GM06990 (cell line): Measurements from ENCODE around the gene CFAP90.

GRCh38 chr5:1800314-1800765 is 703 bp upstream of the MRPL36 start:
- RRBS: 4% methylated on average over 13 of the region's 21 CpGs

- RRBS: no CpG with 5 or more reads among the region's 6 CpGs
Measured at GRCh38 chr5:1954470-1955074, 71.8 kb upstream of the IRX4 start.

- RRBS: 80% methylated on average over 2 of the region's 23 CpGs
Measured at GRCh38 chr5:2111532-2111991, 228.8 kb upstream of the IRX4 start.

GRCh38 chr5:2129571-2130108 is 246.9 kb upstream of the IRX4 start:
- RRBS: 29% methylated on average over 3 of the region's 19 CpGs

DNA sequence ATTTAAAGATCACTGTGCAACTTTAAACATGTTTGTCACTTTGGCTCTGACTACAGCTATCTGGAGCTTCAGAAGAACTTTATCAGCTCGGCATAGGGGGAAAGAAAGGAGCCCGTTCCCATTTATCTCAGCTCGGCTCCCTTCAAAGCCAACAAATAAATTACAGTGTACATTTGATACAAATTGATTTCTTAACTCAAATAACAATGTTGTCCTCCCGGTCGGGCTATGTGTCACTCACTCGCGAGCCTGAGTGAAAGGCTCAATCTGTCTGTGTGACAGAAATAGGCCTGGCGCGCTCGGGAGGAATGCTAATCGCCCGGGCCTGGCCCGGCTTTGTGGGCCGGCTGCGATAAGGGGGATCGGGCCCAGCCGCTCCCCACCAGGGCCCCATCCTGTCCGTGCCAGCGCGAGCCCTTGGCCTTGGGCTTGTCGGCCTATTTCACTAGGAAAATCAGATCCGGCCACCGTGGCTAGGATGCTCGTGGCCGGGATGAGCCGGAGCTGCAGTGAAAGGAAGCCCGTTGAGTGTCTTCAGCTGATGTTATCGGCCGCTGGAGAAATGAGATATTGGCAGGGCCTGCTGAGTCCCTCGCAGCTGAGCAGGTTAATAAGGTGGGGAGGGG is 258.6 kb downstream of the IRX1 start:
- RRBS: 64% methylated on average over 9 of the region's 30 CpGs

DNA sequence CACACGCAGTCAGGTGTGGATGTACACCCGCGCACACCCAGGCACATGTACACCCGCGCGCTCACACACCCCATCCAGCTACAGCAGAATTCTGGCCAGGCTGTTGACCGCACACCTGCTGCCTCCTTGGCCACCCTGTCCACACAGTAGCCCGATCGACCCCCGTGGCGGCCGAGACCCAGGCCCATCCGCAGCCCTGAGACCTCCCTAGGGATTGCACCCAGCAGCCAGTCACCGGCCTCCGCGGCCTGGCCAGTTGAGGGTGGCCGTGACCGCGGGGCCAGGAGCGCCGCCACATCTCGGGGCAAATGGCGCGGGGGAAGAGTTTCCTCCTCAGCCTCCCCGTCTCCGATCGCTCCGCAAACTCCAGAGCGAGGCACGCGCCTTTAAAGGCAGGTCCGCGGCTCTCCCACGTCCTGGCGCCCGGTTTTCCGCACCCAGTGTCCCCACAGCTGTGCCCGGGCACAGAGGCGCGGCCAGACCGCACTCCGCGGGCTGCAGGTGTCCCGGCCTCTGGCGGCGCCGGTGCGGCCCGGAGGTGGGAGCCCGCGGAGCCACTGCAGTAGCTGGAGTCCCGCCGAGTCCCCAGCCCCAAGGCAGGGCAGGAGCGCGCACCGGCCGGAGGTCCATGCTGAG is 671 bp upstream of the ADAMTS16 start:
- RRBS: 55% methylated on average over 15 of the region's 57 CpGs

DNA sequence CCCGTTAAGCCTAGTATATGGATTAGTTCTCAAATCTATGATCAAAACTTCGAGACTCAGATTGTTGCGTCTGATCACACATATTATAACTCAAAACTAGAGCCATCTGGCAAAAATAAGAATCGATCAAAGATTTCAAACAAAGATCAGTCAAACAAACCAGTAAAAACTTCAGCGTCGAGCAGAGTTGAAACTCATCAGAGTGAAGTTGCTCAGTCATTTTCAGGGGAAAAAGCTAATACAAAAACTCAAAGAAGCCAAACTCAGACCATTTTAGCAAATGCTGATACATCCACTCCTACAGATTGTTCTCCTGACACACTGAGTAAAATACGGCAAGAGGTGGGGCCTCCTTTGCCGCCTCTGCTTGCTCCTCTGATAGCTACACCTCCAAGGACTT is 41.4 kb downstream of the ICE1 start:
- RRBS: no CpG with 5 or more reads among the region's 8 CpGs

DNA sequence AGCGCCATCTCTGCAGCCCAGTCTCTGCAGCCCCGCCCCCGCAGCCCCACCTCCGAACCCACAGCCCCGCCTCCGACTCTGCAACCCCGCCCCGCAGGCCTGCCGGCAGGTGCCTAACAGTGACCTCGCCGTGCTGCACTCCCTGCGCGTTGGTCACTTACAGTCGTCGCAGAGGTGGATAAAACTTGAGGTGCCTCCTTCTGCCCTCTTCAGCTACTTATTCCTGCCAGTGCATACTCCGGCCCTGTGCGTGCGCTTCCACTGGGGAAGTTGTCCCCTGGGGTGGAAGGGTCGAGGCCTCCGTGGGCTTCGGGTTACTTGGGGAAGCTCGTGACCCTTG is 72.3 kb downstream of the ICE1 start:
- RRBS: 100% methylated on average over 1 of the region's 22 CpGs

DNA sequence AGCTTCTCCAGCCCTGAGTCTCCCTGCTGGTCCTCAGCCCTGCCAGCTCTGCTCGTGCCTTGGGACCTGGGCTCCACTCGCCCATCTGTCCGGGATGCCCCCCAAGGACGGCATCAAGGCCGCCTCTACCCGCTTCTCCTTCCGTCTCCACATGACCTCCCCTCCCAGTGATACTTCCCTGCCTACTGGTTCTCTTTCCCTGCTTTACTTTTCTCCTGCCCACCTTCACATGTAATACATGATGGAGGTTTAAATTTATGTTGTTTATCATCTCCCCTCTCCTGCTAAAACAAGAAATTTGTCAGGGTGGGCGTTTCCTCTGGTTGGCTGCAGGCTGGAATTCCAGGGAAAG is 110.3 kb downstream of the ICE1 start:
- RRBS: no CpG with 5 or more reads among the region's 8 CpGs

DNA sequence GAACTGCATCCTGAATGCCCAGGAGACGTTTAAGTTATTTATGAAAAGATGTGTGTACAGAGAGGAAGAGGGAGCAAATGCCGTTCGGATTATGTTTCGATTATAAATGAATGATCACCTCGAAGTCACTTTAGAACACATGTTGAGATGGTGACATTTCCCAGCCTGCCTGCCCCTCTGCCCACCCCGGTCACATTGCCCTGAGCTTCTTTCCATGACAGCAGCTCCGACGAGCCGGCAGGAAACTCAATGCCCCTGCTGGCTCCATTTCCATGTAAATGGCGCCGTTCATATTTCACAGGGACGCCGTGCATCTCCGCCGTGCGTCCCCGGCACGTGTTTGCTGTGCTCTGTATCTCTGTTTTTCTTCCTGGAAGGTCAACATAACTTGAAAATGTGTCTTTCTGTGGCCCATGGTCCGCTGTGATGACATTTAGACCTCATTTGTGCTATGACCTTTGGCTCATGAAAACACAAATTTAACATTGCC is 42.8 kb downstream of the UBE2QL1 start:
- RRBS: 83% methylated on average over 1 of the region's 19 CpGs

- RRBS: no CpG with 5 or more reads among the region's 9 CpGs
Measured at GRCh38 chr5:6584601-6585118, 48.2 kb downstream of the NSUN2 start.

DNA sequence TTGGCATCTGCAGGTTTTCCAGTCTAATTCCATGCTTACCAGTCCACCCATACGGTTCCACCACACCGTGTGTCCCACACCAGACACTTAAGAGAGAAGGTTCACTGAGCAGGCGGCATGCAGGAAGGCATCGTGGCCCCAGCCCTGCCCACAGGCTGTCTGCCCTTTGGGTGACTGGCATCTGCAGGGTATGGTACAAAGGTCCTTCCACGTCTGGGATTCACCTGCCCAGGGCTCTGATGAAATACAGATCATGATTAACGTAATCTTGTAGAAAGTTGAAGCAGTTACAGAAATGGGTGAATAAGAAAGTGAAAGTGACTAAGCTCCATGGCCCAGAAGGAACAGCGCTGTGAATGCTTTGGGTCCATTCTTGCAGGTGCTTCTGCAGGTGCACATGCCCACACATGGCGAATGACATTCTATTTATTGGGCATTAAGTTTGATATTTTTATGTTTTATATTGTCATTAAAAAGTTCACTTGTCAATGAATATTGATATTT is 27.1 kb downstream of the SRD5A1 start:
- RRBS: no CpG with 5 or more reads among the region's 8 CpGs

DNA sequence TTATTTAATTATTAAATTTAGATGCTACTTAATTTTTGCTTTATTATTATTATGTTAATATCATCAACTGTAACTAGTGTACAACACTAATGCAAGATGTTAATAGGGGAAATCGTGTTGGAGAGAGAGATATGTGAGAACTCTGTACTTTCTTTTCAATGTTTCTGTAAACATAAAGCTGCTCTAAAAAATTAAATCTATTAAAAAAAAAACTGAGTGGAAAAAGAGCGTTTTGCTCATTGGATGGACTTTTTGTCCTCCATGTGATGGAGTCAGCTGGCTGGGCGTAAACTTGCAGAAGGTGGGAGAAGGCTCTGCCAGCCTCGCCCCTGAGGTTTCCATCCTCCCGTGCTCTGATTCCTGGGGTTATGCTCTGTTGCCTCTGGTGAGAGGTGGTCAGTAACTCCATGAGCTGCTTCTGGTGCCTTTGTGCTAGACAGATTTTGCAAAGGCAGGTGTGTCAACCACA is 39.0 kb upstream of the TENT4A start:
- RRBS: no CpG with 5 or more reads among the region's 5 CpGs

- RRBS: no CpG with 5 or more reads among the region's 4 CpGs
Measured at GRCh38 chr5:6711664-6711935, 1.6 kb upstream of the TENT4A start.

GRCh38 chr5:6745803-6746539 is 32.7 kb downstream of the TENT4A start:
- RRBS: 93% methylated on average over 2 of the region's 19 CpGs

- RRBS: no CpG with 5 or more reads among the region's 14 CpGs
Measured at GRCh38 chr5:6755355-6756004, 42.2 kb downstream of the TENT4A start.

DNA sequence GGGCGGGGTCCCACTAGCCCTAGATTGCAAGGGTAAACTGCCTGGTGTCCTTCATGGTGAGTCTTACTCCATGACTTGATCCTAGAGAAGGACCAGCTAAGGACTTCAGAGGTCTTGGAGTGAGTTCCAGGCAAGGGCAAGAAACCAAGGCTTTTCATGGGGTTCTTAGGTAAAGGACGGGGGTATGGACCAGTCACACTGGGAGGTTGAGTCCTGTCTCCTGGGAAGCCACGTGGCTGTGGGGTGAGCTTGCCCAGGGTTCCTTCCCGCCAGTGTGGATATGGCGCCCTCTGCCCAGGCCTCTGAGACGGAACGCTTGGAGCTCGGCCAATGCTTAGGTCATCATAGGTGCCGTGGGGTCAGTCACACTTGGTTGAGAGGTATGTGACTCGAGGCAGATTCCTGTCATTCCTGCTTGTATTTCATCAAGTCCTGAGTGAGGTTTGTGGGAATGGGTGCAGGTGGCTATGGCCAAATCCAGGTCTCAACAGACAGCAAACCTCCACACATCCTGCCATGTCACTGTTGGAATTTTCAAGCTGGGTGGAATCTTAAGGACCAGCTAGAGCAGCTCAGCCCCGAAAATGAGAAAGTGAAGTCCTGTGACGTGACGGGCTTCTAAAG is 46.2 kb downstream of the TENT4A start:
- RRBS: no CpG with 5 or more reads among the region's 13 CpGs

GRCh38 chr5:6772847-6774050 is 60.0 kb downstream of the TENT4A start:
- RRBS: 68% methylated on average over 4 of the region's 60 CpGs

- RRBS: 23% methylated on average over 12 of the region's 74 CpGs
Measured at GRCh38 chr5:7850651-7851400, at the start of gene CFAP90. Gene CFAP90, minus strand, starts transcription at chr5:7851133.